HepG2 (cell line): Measurements from ENCODE around the genes SPATA12 and FAM3D.

GRCh38 chr3:56621627-56622628 is 61.1 kb downstream of the TASOR start:
- RRBS, 2 experiments = no CpG with 5 or more reads among the region's 7 CpGs
CAGE:
- cytosol, long polyA minus RNA = start-site peak on the minus strand at chr3:56621712-56621852, 20 reads; start-site peak on the minus strand at chr3:56622222-56622327, 18 reads; start-site peak on the minus strand at chr3:56622497-56622628, 18 reads
- cytosol, long polyA plus RNA = no peak
- long polyA plus RNA = no peak
- nucleus, long polyA minus RNA = no peak
- nucleus, long polyA plus RNA = no peak

GRCh38 chr3:56788901-56789475 is 12.8 kb downstream of the ARHGEF3 start:
- RRBS, 2 experiments = no CpG with 5 or more reads among the region's 4 CpGs
CAGE:
- cytosol, long polyA minus RNA = no peak
- cytosol, long polyA plus RNA = no peak
- long polyA plus RNA = no peak
- nucleus, long polyA minus RNA = no peak
- nucleus, long polyA plus RNA = no peak

GRCh38 chr3:56918086-56918763 is 116.5 kb upstream of the ARHGEF3 start:
- RRBS, 2 experiments = no CpG with 5 or more reads among the region's 13 CpGs
CAGE:
- cytosol, long polyA minus RNA = no peak
- cytosol, long polyA plus RNA = no peak
- long polyA plus RNA = no peak
- nucleus, long polyA minus RNA = no peak
- nucleus, long polyA plus RNA = no peak

DNA sequence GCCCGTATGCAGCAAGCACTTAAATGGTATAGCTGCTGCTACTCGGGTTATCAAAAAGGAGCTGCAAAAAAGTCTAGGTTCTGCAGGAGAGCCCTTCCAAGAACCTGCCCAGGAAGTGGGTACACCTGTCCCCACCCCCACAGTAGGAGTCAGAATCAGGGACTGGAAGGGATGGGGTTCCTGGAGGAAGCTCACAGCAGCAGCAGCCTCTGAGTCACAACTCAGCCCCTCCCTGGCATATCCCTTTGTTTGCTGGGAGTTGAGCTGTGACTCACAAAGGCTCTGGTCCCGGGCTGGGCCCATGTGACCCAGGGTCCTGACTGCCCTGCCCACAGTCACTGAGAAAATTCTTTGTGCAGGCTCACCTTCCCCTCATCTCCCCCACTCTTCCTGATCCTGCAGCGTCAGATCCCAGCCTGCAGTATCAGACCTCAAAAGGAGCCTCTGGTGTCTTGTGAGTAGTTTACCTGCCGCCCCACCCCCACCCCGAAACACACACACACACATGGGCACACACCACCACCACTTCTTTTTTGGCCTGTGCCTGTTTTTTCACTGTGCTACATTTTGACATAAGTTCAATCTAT is at the start of gene SPATA12:
SPATA12 (plus strand) TSS at position 332 of the 587 bp plus-strand sequence.
- RRBS, 2 experiments = no CpG with 5 or more reads among the region's 6 CpGs
CAGE:
- cytosol, long polyA minus RNA = no peak
- cytosol, long polyA plus RNA = no peak
- long polyA plus RNA = no peak
- nucleus, long polyA minus RNA = no peak
- nucleus, long polyA plus RNA = no peak

DNA sequence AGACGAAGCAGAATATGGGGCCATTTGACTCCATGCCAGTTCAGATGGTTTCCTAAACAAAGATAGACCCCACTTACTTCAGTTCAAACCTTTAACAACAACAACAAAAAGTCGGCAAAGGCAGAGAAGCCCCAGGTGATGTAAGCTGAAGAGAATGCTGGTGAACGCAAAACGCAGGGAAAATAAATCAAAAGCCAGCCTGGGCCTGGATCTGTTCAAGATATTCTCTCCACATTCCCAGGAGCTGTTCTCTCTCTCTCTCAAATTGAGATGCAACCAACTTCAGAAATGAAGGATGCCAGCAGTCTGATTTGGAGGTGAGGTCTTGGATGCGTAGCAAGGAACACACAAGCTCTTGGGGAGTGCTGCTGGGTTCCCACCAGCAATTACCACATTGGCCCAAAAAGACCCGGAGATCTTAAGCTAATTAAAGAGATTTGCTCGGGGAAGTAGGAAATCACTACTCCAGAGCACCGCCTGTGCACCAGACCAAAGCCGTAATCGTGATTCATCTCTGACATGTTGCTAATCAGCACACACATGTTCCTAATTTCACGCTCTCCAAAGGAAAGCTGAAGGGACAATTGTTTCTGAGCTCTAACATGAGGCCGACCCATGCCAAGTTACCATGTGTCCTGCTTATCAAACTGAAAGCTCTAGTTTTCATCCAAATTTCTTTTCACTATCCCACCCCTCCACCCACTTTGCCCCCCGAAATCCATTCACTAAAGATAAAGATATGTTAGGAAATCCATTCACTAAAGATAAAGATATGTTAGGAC is 37.1 kb downstream of the IL17RD start:
- RRBS, 2 experiments = no CpG with 5 or more reads among the region's 13 CpGs
CAGE:
- cytosol, long polyA minus RNA = no peak
- cytosol, long polyA plus RNA = no peak
- long polyA plus RNA = no peak
- nucleus, long polyA minus RNA = no peak
- nucleus, long polyA plus RNA = no peak

DNA sequence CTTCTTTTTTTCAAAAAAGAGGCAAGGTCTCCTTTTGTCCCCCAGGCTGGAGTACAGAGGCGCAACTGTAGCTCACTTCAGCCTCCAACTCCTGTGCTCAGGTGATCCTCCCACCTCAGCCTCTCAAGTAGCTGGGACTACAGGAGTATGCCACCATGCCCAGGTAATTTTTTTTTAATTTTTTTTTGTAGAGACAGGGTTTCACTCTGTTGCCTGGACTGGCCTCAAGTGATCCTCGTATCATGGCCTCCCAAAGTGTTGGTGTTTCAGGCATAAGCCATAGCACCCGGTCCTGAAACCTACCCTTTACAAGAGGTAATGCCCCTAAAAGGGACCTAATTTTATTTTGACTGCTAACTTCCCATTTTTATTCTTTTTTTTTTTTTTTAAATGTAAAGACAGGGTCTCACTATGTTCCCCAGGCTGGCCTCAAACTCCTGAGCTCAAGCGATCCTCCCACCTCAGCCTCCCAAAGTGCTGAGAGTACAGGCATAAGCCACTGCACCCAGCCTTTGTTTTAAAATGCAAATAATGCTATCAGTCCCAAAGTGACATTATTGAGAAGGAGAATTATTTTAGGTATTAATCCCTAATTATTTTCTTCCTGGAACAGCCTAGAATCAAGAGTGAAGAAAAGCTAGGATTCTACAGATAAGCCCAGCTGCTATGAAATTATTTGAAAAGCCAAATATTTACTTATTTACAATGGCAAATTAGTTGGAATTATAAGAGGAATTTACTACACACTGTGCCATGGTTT is 16.6 kb downstream of the ARF4 start:
- RRBS, 2 experiments = no CpG with 5 or more reads among the region's 4 CpGs
CAGE:
- cytosol, long polyA minus RNA = no peak
- cytosol, long polyA plus RNA = no peak
- long polyA plus RNA = no peak
- nucleus, long polyA minus RNA = no peak
- nucleus, long polyA plus RNA = no peak

GRCh38 chr3:57893561-57893983 is 114.7 kb upstream of the FLNB start:
- RRBS, 2 experiments = no CpG with 5 or more reads among the region's 3 CpGs
CAGE:
- cytosol, long polyA minus RNA = no peak
- cytosol, long polyA plus RNA = no peak
- long polyA plus RNA = no peak
- nucleus, long polyA minus RNA = no peak
- nucleus, long polyA plus RNA = no peak

- RRBS, 2 experiments = no CpG with 5 or more reads among the region's 9 CpGs
CAGE:
- cytosol, long polyA minus RNA = no peak
- cytosol, long polyA plus RNA = no peak
- long polyA plus RNA = no peak
- nucleus, long polyA minus RNA = no peak
- nucleus, long polyA plus RNA = no peak
Observed at GRCh38 chr3:57912130-57912816, 95.9 kb upstream of the FLNB start.

DNA sequence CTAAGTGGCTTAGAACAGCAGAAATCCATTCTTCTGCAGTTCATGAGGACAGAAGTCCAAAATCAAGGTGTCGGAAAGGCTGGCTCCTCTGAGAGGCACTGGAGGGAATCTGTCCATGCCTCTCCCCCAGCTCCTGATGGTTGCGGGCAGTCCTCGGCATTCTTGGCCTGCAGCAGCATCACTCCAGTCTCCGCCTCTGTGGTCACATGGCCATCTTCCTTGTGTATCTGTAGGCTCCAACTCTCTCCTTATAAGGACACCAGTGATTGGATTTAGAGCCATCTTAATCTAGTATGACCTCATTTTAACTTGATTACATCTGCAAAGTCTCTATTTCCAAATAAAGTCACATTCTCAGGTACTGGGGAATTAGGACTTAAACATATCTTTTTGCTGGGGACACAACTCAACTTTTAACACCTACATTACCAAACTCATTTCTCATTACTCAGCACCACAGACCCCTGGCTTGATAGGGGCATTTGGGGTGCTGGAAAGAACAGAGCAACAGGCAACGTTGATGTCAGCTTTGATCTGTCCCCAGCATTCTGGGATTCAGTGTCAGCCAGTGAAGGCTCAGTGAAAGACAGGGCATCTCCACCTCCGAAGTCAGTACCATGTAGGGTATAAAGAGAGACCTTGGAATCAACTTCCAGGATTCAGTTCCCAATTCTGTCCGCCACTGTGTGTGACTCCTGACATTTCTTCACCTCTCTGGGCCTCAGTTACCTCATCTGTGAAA is 55.9 kb upstream of the FLNB start:
- RRBS, 2 experiments = no CpG with 5 or more reads among the region's 7 CpGs
CAGE:
- cytosol, long polyA minus RNA = no peak
- cytosol, long polyA plus RNA = no peak
- long polyA plus RNA = no peak
- nucleus, long polyA minus RNA = no peak
- nucleus, long polyA plus RNA = no peak

DNA sequence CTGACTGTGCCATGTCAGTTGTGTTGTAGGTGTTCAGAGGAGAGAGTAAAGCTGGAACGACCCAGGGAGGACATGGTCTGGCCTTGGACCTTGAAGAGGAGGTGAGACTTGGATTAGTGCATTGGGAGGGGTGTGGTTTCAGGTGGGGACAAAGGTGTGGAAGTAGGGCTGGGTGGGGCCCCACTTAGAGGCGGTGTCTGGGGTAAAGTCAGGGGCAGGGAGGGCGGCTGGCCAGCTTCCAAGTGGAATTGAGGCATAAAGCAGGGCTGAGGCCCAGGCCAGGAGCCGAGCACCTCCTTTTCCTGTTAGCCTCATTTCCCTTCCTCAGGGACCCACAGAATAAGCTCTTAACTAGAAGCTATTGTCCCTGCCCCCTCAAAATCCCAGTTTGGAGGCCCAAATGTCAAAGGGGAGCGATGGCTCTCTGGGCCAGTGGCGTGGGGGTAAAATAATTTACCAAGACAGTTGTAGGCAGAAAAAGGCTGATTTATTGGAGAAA is 36.2 kb upstream of the FLNB start:
- RRBS, 2 experiments = no CpG with 5 or more reads among the region's 6 CpGs
CAGE:
- cytosol, long polyA minus RNA = no peak
- cytosol, long polyA plus RNA = no peak
- long polyA plus RNA = no peak
- nucleus, long polyA minus RNA = no peak
- nucleus, long polyA plus RNA = no peak

DNA sequence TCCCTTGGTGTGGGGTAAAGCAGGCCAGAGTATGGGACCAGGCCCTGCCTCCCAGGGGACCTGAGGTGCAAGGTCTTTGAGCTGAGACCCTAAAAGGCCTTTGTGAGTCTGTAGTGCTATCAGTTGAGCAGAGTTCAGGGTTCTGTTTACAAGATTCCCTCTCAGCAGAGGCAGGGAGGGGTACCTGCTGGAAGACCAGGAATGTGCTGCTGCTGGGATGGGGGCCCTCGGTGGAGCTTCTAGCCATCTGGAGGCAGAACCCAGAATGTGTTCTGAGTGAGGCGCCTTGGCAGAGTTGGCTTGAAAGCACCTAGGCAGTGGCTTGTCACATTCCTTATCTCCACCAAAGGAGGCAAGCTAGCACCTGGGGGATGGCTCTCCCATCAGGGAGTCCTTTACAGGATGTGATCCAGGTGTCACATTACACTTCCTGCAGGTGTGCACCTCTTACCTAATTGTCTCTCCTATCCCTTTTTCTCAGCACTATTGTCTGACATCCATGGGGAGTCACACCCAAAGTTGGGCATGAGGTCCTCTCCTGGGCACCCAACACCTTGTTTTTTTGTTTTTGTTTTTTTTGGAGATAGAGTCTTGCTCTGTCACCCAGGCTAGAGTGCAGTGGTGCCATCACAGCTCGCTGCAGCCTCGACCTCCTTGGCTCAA is 13.1 kb downstream of the FLNB start:
- RRBS, 2 experiments = no CpG with 5 or more reads among the region's 4 CpGs
CAGE:
- cytosol, long polyA minus RNA = no peak
- cytosol, long polyA plus RNA = no peak
- long polyA plus RNA = no peak
- nucleus, long polyA minus RNA = start-site peak on the plus strand centred at position 196 of the sequence, 714 bp wide, 23 reads
- nucleus, long polyA plus RNA = no peak

GRCh38 chr3:58043696-58044337 is 35.6 kb downstream of the FLNB start:
- RRBS, 2 experiments = no CpG with 5 or more reads among the region's 5 CpGs
CAGE:
- cytosol, long polyA minus RNA = no peak
- cytosol, long polyA plus RNA = no peak
- long polyA plus RNA = no peak
- nucleus, long polyA minus RNA = no peak
- nucleus, long polyA plus RNA = no peak

- RRBS, 2 experiments = 2 to 3% methylated on average over 14 of the region's 34 CpGs
CAGE:
- cytosol, long polyA minus RNA = no peak
- cytosol, long polyA plus RNA = no peak
- long polyA plus RNA = no peak
- nucleus, long polyA minus RNA = no peak
- nucleus, long polyA plus RNA = no peak
Observed at GRCh38 chr3:58238183-58238774, 687 bp downstream of the ABHD6 start.

- RRBS, 2 experiments = 1 to 3% methylated on average over 28 to 34 of the region's 63 CpGs
CAGE:
- cytosol, long polyA minus RNA = no peak
- cytosol, long polyA plus RNA = no peak
- long polyA plus RNA = no peak
- nucleus, long polyA minus RNA = no peak
- nucleus, long polyA plus RNA = no peak
Observed at GRCh38 chr3:58333017-58334108, 671 bp downstream of the PXK start.

DNA sequence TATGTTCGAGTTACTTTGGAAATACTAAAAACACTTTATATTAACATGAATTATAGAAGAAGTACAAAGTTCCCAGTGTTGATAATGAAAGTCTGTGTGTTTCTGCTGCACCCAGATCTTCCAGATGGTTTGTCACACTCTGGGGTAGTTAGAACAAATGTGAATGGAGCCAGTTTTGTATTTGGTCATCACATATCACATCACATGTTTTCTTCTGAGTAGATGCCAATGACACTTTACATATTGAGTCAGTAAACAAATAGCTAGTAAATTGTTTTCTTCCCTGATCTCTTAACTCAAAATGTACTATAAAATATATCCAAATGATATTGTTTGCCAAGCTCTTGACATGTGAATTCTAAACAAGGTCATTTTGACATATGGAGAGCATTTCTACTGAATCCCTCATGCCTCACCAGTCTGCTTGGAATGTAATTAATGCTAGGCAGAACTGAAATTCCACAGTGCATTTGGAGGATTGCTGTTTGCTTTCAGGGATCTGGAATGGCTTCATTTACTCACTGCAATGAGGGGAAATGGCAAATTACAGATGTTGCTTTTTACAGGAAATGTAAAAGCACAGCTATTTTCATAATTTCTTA is 45.1 kb downstream of the PDHB start:
- RRBS, 2 experiments = no CpG with 5 or more reads among the region's 1 CpG
CAGE:
- cytosol, long polyA minus RNA = no peak
- cytosol, long polyA plus RNA = no peak
- long polyA plus RNA = no peak
- nucleus, long polyA minus RNA = no peak
- nucleus, long polyA plus RNA = no peak

DNA sequence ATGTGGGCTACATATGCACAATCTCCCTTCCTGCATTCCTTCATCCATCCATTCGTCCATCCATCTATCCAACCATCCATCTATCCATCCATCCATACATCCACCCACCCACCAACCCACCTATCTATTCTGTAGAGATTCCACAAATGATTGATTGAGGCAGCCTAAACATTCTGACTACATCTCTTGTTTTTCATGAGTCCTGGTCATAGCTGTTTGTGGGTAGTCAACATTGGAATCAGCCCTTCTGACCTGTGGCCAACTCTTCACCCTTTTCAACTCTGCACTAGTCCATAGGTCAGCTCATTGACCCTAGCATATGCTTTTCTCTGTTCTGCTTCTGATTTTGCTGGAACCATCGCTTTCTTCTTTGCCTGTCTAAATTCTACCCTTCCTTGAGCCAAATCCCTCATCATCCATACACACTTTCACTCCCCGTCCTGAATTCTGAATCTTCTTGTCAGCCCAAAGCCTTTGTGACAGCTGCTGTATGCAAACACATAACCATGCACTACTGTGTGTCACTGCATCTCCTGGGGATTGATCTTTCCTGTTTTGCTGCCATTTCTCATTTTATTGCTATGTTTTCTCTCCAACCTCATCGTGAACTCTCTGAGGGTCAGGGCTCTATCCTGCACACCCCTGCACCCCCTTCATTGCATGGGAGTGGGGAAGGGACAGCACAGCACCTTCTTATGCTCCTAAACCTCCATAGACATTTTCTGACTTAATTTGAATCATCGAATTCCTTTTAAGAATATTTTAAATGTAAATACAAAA is 16.8 kb upstream of the KCTD6 start:
- RRBS, 2 experiments = no CpG with 5 or more reads among the region's 5 CpGs
CAGE:
- cytosol, long polyA minus RNA = no peak
- cytosol, long polyA plus RNA = no peak
- long polyA plus RNA = no peak
- nucleus, long polyA minus RNA = no peak
- nucleus, long polyA plus RNA = no peak

- RRBS, 2 experiments = no CpG with 5 or more reads among the region's 13 CpGs
CAGE:
- cytosol, long polyA minus RNA = no peak
- cytosol, long polyA plus RNA = no peak
- long polyA plus RNA = no peak
- nucleus, long polyA minus RNA = no peak
- nucleus, long polyA plus RNA = no peak
Observed at GRCh38 chr3:58486939-58487614, 4.8 kb upstream of the KCTD6 start.

GRCh38 chr3:58666538-58667112 is at the start of gene FAM3D:
FAM3D (minus strand) TSS chr3:58666774.
- RRBS, 2 experiments = no CpG with 5 or more reads among the region's 13 CpGs
CAGE:
- cytosol, long polyA minus RNA = no peak
- cytosol, long polyA plus RNA = no peak
- long polyA plus RNA = no peak
- nucleus, long polyA minus RNA = no peak
- nucleus, long polyA plus RNA = no peak

- RRBS, 2 experiments = no CpG with 5 or more reads among the region's 3 CpGs
CAGE:
- cytosol, long polyA minus RNA = no peak
- cytosol, long polyA plus RNA = no peak
- long polyA plus RNA = no peak
- nucleus, long polyA minus RNA = no peak
- nucleus, long polyA plus RNA = no peak
Observed at GRCh38 chr3:58690423-58691004, 23.9 kb upstream of the FAM3D start.

DNA sequence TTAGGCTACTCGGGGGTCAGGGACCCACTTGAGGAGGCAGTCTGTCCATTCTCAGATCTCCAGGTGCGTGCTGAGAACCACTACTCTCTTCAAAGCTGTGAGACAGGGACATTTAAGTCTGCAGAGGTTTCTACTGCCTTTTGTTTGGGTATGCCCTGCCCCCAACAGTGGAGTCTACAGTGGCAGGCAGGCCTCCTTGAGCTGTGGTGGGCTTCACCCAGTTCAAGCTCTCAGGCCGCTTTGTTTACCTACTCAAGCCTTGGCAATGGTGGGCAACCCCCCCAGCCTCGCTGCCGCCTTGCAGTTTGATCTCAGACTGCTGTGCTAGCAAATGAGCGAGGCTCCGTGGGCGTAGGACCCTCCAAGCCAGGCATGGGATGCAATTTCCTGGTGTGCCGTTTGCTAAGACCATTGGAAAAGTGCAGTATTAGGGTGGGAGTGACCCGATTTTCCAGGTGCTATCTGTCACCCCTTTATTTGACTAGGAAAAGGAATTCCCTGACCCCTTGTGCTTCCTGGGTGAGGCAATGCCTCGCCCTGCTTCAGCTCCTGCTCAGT is 310.5 kb upstream of the CFAP20DC start:
- RRBS, 2 experiments = no CpG with 5 or more reads among the region's 11 CpGs
CAGE:
- cytosol, long polyA minus RNA = no peak
- cytosol, long polyA plus RNA = no peak
- long polyA plus RNA = no peak
- nucleus, long polyA minus RNA = no peak
- nucleus, long polyA plus RNA = no peak